Left common carotid artery plus branches (tissue), 1 donor: ENCODE measurements around the genes SF3B6 and PFN4.

DNA sequence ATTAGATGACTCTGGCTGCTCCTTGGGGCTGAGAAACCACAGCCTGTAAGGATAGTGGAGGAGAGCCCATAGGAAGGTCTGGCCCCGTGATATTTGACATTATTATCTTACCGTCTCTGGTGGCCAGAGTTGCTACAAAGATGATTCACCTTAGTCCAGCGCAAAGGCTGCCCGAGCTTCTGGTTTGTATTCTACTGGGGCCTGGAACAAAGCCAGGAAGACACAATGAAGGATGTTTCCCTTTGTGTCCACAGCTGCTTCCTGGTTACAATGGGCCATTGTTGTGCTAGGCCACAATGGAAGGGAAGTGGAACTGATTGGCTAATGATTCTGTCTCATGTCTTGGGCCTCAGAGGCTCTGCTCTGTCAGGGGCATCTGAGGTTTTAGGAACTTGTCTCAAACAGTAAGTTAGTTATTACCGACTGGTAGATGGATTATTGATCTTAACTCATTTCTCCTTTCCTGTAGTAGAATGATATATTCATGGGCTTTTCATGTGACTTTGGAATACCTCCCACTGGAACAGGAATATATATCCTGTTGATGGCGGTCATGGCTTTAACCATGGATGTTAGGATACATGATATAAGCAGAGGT lies 132.3 kb downstream of the TDRD15 start:
- PRO-cap = no peak

DNA sequence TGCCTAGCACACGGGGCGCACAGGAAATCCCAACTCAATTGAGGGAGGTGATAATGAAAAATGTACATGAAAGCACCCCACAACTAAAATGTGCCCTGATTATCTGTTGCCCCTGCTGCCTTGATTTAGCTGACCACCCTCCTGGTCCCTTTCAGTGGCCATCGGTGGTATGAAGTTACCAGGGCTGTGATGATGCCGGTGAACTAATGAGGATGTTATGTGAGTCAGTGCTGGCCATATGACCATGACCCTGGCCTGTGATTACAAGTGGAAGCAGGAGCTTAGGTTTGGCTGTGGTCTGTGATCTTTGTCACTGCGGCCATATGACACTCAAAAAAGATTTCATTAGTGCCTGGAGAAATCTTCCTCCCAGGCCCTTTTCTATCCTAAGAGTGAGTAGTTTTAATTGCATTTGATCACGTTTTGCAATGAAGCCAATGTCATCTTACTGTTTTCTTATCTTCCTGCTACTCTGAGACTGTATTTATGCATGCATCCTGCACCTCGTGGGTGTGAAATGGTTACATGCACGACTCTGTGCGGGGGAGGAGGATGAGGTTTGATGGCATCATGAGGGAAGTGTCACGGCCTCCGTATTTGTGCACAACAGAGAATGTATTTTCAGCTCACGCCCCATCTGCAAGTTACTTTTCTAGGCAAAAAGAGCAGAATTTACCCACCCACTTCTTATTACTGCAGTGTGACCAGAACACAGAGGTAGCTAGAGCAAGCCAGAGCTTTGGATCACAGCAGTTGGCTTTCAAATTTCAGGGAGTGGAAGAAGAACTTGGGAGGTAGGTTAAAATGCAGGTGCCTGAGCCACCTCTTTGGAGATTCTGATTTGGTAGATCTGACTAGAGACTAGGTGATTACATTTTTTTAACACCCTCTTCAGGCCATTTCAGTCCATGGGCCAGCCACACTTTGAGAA lies 145.0 kb downstream of the TDRD15 start:
- PRO-cap = no peak

GRCh38 chr2:21603775-21604030 lies 479.9 kb downstream of the TDRD15 start:
- PRO-cap = no peak

DNA sequence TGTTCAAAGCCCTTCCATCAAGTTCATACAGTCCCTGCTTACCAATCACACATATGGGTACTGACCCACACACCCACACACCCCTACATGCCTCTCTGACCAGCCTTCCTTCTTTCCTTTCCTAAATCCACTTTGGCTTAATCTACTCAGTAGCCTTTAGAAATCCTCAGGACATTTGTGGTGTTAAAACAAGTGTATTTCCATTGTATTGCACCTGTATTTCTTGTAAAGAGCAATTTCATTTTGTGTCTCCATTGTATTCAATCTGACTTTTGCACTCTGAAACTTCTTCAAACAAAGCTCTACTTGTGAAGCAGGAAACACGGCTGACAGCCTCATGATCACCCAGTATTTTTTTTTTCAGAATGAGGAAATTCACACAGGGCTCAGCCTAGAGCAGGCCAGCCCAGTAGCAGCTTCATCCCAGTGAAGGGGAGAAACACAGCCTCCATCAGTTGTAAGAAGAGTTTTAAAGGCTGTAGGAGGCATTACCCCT lies 176.0 kb upstream of the KLHL29 start:
- PRO-cap = no peak

- PRO-cap = no peak
Observed at GRCh38 chr2:23450013-23450418, 65.0 kb downstream of the KLHL29 start.

- PRO-cap = no peak
Observed at GRCh38 chr2:23452974-23453218, 67.9 kb downstream of the KLHL29 start.

GRCh38 chr2:23518999-23519785 lies 134.2 kb downstream of the KLHL29 start:
- PRO-cap = no peak

- PRO-cap = no peak
Observed at GRCh38 chr2:23564206-23564424, 179.1 kb downstream of the KLHL29 start.

GRCh38 chr2:23600250-23600820 lies 215.4 kb downstream of the KLHL29 start:
- PRO-cap = no peak

DNA sequence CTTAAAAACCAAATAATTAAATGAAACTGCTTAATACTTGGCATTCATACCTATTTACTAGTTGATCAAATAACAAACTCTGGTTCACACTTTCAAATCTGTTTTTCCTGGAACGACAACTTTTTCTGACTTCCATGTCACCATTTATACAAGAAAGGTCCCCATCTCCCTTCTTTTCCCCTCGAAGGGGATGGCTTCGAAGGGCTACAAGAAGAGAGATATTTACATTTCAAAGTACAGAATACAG lies 39.2 kb downstream of the ATAD2B start:
- PRO-cap = no peak

GRCh38 chr2:24076178-24077120 lies at the start of gene SF3B6:
TSS of gene SF3B6 (minus strand) at chr2:24076326.
- PRO-cap = bidirectional peak, plus-strand start at chr2:24076447, minus-strand start at chr2:24076344

DNA sequence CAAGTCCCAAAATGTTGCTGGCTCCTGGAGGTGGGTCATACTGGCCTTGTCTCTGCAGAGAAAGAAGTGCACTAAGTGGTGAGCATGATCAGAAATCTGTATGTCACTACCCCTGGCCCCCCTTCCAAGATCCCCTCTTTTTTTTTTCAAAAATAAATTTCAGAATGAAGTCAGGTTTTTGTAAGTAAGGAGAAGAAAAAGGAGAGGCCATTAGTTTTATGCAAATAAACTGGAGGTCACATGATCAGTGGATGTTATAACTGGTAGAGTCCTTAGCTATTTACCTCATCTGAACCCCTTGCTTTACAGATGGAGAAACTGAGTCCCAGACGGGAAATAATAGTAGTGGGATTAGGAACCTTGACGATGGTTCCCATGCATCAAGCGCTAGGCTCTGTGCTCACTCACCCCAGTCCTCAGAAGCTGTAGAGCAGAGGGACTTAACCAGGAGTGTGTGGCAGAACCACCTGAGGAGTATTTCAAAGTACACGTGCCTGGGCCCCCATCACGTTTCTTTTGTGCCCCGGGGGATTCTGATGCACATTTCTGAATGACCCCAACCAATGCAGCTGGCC lies 1.4 kb downstream of the TP53I3 start:
- PRO-cap = no peak

DNA sequence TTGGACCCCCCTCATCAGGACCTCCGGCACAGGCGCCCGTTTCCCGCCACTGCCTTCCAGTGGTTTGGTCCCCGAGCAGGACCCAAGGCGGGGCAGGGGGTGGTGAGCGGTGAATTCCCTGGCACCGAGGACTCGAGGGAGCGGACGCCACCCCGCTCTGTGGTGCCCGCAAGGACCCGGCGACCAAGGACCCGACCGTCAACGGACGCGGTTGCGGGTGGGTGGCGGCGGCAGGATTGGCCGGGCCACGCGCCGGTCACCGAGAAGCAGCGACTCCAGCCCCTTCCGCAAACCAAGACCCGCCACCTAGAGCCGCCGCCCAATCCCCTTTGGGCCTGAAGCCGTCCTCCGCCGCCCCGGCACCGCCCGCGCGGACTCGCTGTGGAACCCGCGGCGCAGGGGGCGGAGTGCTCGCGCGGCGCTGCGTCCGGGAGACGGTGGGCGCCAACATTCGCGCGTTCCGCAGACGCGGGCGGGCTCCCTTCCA lies at the start of gene PFN4:
Gene PFN4 (minus strand): TSS at position 238 of the 487 bp plus-strand sequence.
- PRO-cap = bidirectional peak, plus-strand start at position 408 of the sequence, minus-strand start at position 238 of the sequence

GRCh38 chr2:24262331-24263206 lies 87.7 kb downstream of the FAM228A start:
- PRO-cap = no peak

- PRO-cap = no peak
Observed at GRCh38 chr2:24268941-24269755, 91.2 kb downstream of the ITSN2 start.

- PRO-cap = no peak
Observed at GRCh38 chr2:24286159-24286499, 74.2 kb downstream of the ITSN2 start.

DNA sequence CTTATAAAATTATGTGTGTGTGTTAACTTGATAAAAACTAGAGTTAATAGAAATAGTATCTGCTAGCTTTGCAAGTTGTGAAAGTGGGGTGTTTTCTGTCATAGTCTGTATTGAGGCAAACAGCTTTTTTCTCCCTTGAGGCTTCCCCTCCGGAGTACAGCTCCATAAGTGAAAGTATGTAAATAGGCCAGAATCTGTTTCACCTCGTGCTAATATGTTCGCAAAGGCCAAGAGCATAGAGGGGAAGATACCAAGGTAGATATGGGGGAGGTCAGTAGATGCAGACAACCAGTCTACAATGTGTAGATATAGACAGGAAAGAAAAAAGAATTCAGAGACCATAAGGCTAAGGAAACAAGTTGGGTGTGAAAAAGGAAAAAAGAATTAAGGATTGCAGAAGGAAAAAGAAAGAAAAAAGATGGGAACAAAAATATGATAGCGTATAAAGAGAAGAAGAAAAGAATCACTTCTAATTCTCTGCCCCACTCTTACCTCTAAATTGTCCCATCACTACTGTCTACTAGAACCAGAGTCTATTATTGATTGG lies 72.8 kb downstream of the PTRHD1 start:
- PRO-cap = no peak

- PRO-cap = no peak
Observed at GRCh38 chr2:24757729-24758248, 35.4 kb downstream of the PTRHD1 start.

- PRO-cap = no peak
Observed at GRCh38 chr2:24793792-24794531, 737 bp downstream of the CENPO start.

DNA sequence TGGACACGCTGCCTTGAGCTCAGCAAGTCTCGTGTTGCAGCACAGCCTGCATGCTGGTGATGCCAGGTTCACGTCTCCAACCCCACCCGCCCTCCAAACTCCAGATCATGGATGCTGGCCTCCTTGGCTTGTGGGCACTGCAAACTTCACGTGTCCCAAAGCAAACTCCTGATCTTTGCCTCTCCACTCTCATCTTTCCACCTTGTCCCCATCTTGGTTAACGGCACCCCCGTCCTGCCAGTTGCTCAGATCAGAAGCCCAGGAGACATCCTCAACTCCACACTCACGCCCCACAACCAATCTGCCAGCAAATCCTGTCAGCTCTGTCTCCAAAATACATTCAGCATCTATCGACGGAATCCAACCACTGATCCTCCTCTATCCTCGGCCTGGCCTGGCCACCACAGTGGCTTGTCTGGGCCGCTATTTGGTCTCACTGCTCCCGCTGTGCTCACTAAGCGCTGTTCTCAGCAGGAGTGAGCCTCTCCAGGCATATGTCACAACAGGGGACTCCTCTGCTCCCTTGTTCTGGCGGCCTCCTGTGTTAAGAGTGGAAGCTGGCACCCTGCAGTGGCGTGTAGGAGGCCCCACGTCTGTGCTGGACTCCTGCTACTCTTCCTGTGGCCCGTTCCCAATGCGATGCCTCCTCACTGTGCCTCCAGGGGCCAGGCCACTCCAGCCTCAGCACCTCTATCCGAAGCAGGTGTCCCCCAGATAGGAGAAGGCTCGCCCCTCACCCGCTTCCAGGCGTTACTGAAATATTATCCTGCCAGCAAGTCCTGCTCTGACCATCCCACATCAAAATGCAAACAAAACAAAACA lies 39.7 kb downstream of the CENPO start:
- PRO-cap = no peak